ENCODE data around the genes RALB and CNTNAP5.

GRCh38 chr2:119283008-119283489 lies 59.4 kb downstream of the STEAP3 start:
- PRO-cap = no peak

DNA sequence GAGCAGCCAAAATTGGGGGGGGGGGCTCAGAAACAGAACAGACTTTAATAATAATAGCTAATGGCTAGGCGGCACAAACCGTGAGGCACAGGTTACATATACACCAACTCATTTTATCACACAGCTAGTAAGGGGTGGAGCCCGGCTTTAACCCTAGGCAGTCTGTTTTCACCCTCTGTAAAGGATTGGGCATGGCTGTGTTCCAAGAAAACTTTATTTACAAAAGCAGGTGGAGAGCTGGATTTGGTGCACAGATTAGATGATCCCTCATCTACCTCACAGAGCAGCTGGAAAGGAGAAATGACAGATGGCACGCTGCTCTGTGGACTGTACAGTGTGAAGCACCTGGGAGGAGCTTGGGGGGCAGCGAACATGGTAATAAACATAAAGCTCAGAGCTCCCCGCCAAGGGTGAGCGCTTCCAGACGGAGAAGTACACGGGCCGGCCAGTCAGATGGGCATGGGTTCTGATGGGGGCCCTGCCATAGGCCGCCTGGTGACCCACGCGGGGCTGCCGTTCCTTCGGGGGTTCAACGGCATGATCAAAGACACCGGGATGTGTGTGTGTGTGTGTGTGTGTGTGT lies 952 bp upstream of the TMEM177 start:
- PRO-cap = unidirectional peak, plus-strand start at position 423 of the sequence

DNA sequence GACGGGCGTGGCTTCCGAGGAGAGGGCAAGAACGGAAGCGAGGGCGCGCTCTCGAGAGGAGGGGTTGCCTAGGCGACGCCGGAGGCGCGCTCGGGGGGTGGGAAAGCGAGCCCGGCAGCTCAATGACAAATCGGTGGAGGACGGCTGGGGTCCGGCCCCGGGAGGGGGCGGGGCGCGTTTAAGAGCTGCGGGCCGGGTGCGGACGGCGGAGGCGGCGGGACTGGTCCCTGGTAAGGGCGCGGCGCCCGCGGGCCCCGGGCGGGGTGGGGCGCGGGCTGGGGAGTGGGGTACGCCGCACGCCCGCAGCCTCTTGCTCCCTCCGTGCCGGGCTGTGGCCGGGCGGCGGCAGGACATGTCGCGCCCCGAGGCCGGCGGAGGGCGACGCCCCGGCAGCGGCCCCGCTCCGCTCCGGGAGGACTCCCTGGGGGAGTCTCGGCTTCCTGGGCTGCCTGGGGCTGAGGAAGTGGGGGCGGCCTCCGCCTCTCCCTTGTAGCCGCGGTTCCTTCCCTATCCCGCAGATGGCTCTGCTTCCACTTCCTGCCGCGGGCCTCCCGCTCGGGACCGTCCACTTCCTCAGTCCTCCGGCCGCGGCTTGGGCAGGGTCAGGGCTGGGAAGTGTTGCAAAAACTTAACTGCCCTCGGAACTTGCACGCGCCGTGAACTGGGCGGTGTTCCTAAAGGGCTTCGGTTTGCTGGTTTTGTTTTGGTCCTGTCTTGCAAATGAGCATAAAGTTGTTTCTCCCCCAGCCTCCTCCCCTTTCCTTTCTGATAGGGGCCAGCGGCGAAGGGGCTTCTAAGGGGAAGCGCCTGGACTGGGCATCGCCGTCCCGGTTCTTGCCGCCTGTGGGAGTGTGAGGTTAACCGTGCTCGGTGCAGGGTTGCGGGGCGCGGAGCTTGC lies at the start of gene RALB:
Gene RALB, plus strand, starts transcription at position 102 of the 898 bp plus-strand sequence.
- PRO-cap = bidirectional peak, plus-strand start at position 208 of the sequence, minus-strand start outside the sequence; bidirectional peak, plus-strand start at position 533 of the sequence, minus-strand start at position 520 of the sequence; bidirectional peak, plus-strand start at position 568 of the sequence, minus-strand start at position 594 of the sequence

DNA sequence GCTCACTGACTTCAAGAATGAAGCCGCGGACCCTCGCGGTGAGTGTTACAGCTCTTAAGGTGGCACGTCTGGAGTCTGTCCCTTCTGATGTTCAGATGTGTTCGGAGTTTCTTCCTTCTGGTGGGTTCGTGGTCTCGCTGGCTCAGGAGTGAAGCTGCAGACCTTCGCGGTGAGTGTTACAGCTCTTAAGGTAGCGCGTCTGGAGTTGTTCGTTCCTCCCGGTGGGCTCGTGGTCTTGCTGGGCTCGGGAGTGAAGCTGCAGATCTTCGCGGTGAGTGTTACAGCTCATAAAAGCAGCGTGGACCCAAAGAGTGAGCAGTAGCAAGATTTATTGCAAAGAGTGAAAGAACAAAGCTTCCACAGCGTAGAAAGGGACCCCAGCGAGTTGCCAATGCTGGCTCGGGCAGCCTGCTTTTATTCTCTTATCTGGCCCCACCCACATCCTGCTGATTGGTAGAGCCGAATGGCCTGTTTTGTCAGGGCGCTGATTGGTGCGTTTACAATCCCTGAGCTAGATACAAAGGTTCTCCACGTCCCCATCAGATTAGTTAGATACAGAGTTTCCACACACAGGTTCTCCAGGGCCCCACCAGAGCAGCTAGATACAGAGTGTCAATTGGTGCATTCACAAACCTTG lies 6.3 kb downstream of the RALB start:
- PRO-cap = no peak

- PRO-cap = no peak
Measured at GRCh38 chr2:120469922-120470857, 124.3 kb downstream of the INHBB start.

- PRO-cap = no peak
Measured at GRCh38 chr2:120481352-120481949, 135.5 kb downstream of the INHBB start.

GRCh38 chr2:120535995-120536439 lies 190.1 kb downstream of the INHBB start:
- PRO-cap = no peak

- PRO-cap = no peak
Measured at GRCh38 chr2:120536926-120537179, 190.9 kb downstream of the INHBB start.

DNA sequence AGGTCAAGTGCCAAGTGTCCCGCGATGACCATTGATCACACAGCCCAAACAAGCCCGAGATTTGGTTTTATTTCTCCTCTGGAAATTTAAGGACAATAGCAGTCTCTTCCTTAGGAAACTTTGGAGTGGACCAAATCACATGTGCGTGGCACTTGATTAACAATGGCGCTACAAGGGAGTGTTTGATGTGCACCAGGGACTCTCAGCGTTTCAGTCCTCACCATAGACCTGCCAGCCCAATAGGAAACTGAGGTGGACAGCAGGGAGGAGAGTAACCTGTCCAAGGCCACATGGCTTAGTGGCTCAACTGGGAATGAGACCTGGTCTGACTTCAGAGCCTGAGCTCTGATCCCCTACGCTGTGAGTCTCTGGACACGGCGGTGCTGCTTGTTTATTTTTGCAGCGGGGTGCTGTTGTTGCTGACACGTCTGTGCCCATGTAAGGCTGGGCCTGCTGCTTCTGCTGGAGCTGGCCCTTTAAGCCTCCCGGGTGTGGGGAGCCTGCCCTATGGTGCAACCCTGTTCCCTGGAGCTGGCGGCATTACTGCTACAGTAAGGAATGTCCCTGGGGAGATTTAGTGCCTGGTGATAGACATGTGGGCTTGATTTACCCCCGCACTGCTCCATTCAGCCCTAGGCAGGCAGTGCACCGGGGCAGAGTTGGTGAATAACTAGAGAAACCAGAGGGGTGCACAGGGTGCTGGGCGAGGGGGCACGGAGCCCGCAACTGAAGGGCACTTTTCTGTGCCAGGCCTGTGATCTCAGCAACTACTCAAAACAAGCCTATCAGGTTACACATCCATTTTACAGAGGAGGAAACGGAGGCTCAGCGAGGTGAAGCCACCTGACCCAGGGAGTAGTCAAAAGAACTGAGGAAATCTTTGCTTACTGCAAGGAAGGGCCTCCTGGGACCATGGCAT lies 194.4 kb downstream of the INHBB start:
- PRO-cap = no peak

DNA sequence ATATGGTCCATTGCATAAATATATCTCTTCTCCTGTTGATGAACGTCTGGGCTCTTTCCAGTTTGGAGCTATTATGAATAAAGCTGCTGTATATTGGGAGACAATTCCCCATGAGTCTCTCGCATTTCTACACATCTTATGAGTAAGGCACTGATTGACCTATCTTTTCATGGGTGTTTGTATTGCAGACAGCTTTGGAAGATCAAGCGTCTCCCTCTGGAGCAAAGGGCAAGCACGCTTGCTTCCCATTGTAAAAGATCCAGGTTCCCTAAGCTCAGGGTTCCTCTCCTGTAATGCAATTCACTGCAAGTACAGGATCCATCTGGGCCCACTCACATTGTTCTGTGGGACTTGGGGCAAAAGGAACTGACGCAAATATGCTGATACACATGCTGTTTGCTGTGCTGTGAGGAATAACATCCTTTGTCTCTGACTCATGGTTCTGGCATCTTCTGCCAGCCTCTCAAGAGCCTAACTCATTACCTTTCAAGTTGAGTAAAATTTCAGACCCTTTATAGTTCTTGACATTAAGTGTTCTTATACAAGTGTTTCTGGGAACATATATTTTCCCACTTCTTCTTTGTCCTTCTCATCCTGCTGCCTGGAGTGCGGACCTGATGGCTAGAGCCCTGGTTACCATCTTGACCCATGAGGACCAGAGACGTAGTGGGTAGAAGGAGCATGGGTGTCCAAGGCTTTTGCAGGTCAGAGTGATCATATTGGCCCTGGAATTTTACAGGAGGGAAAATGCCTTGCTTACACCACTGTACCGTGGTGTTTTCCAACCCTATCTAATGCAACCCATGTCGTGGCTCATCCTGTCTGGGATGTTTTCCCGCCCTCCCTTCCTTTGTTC lies 145.8 kb upstream of the GLI2 start:
- PRO-cap = no peak

DNA sequence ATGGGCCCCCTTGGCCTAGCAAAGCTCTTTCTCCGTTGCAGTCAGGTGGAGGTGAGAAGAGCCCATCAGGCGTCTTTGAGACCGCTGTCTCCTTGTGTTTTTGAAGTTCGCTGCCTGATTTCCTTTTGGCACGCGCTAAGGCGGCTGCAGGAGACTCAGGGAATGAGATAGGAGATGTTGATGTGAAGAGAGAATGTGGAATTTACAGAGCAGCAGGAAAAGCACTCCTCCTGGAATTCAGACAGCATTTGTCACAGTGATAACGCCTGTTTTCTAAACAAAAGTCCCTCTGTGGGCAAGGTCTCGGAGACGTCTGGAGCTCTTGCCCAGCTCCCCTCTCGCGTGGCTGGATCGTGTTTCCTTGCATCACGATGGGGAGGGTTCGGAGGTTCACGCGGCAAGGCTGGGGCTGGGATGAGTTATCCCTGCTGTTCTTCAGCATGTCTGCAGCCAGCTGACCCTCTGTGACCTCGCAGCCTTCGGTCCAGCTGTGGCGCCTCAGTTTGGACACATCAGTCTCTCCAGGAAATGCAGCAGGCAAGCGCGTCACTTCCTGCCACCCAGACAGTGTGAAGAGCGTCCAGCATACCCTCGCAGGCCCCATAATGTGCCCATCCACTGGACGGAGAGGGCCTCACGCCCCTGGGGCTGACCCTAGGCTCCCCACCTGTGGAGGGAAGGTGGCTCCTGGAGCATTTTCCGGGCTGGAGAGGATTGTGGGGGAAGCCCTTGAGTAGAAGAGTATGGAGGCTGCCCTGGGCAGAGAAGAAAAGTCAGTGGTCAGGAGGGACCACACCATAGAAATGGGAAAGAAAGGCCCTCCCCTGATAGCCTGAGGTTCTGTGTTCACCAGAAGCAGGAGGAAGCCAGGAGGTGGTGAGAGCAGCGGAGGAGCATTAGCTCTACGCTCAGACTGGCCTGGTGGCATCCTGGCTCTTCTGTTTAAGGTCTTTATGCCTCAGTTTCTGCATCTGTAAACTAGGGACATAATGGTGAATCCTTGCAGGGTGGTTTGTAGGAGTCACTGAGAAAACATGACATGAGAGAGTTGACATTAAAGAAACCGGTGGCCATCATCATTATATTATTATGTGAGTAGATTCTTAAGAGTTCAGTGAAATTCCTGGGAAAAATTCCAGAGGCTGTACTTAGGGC lies 30.4 kb downstream of the GLI2 start:
- PRO-cap = no peak

- PRO-cap = no peak
Measured at GRCh38 chr2:121018506-121019137, 266.4 kb downstream of the TFCP2L1 start.

GRCh38 chr2:121211620-121212100 lies 73.3 kb downstream of the TFCP2L1 start:
- PRO-cap = no peak

- PRO-cap = no peak
Measured at GRCh38 chr2:121707256-121707872, 29.3 kb downstream of the NIFK start.

DNA sequence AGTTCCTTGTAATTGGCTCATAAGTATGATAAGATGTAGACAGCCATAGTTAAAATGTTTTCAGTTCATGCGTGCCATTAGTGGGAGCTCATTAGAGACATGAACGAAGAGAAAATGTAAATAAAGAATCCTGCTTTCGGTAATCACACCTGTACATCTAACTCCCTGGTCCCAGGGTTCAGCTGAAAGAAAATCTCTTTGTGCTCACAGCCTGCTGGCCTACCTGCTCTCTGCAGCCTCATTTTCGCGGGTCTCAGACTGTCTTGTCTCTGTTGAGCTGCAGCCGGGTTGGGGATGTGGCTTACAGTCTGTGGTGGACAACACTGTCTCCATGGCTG lies 174.7 kb downstream of the TSN start:
- PRO-cap = no peak

DNA sequence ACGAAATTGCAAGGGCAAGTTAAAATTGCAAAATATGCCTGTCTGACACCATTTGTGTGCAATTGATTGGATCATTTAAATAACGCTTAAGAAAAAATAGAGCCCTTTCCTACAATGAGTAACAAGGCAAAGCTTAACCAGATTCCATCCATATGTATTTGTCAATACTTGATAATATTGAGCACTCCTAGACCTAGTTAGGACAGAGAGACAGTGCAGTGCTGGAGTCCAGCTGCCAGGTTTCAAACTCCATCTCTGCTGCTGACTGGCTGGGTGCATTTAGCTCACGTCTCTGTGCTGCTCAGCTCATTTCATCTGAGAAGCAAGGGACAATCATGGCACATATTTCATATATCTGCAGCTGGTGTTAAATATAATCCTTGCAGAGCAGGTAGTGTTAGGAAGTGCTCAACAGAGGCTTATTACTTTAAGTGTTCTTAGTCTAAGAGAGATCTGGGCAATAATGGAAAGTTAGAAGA lies 505.8 kb downstream of the TSN start:
- PRO-cap = no peak

- PRO-cap = no peak
Measured at GRCh38 chr2:122661281-122661858, 905.9 kb downstream of the TSN start.

- PRO-cap = no peak
Measured at GRCh38 chr2:124025054-124025700, at the start of gene CNTNAP5. Gene CNTNAP5, plus strand, starts transcription at chr2:124025287.

GRCh38 chr2:124155173-124155673 lies 130.1 kb downstream of the CNTNAP5 start:
- PRO-cap = no peak

DNA sequence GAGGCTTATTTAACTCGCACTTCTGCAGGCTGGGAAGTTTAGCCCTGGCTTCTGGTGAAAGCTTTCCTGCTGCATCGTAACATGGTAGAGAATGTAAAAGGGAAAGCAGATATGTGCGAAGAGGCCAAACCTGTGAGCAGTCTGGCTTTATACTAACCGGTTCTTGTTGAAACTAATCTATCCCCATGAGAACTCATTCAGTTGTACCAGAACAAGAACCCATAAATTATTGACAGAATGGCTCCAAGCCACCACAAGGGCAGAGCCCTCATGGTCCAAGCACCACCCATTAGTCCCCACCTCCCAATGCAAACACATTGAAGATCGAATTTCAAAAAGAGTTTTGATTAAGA lies 318.7 kb downstream of the CNTNAP5 start:
- PRO-cap = no peak